Metastatic Liver Carcinoma in the Lung (tissue), 2 donors: ENCODE results near the gene MYO16.

DNA sequence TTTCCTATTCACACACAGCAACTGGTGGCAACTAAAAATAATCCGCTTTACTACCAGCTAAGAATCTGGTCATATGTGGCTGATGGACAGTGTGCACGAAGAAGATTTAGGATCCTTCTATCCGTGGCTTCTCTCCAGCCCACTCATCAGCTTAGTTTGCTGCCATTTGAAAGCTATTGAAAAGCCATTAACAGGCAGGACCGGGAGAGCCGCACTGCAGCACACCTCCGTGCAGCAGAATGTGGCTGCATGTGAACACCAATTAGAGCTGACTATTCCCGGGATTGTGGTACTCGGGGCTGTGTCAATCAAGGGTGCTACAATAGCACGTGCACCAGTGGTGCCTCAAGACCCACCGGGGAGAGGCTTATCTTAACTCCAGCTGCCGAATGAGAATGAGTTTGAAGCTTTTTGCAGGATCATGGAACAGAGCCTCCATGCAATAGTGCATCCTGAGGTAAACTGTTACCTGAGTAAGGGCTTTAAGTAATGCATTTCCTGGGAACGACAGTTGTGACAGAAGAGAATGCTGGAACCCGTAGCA, at the start of gene MYO16:
MYO16 (plus strand) TSS at position 334 of the 544 bp plus-strand sequence.
- PRO-cap, 2 experiments: no peak in any of the 2 experiments

- PRO-cap, 2 experiments: peak in 1 of 2 experiments; most common minus-strand start chr13:108916776 (in 1)
These were observed 286.9 kb downstream of the MYO16 start for GRCh38 chr13:108916181-108916848.

DNA sequence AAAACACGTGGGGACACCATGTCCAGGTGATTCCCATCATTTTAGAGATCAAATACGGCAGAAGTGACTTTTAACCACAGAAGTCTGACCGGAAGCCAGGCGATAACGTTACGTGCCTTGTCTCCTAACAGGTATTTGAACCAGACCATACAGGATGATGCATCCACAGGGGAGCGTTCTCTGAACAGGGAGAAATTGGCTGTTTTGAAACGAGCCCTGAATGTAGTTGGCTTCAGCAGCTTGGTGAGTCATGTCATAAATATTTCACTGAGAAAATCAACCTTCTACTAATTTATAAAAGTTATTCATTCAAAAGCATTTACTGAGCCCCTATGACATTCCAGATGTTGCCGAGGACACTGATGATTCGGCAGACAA, 328.1 kb downstream of the MYO16 start:
- PRO-cap, 2 experiments: peak in 1 of 2 experiments; most common plus-strand start position 134 of the sequence (in 1)

DNA sequence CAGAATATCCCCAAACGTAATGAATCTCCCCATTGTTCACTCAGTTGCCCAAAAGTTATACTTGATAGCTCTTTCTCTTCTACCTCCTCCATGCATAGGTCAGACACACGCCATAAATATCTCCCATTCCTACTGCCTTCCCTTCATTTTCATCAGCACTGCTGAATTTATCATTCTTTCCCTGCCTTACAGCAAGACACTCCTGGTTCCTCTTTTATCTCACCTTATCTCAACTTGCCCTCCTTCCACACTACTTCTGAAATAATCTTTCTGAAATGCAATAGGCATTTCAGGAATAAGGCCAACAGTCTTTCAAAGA, 333.9 kb downstream of the MYO16 start:
- PRO-cap, 2 experiments: no peak in any of the 2 experiments

DNA sequence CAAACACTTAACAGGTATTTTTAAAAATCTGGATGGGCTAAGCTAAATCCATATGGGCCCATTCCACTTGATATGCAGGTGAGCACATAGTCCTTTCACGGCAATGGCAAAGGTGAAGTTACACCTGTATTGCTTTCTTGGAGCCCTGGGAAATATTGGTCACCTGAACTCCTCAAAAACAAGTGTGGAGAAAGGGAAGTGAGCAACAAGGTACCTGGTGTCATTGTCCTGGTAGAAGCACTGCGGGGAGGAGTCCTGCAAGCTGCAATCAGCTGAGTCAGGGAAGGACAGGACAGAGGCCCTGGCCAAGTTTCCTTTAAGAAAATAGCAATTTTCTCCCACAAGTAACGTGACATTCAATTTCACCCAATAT, 389.2 kb downstream of the IRS2 start:
- PRO-cap, 2 experiments: no peak in any of the 2 experiments

DNA sequence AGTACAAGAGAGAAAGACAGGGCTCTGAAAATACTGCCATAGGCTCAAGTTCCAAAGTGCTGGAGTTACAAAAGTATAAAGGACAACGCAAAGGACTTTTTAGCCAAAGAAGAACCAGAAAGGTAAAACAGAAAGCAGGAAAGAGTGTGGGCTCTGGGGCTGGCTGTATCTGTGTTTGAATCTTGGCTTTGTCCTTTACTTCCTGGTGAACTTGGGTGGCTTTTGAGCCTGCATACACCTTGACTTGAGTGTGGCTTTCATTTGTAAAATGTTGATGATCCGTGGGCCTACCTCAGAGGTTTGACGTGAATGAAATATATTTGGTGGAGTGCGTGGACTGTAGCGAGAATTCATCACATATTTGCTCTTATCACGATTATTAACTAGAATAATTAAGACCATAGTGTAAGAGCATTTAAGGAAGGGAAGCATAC, 196.0 kb downstream of the IRS2 start:
- PRO-cap, 2 experiments: peak in 1 of 2 experiments; most common plus-strand start position 198 of the sequence (in 1); most common minus-strand start position 171 of the sequence (in 1)

DNA sequence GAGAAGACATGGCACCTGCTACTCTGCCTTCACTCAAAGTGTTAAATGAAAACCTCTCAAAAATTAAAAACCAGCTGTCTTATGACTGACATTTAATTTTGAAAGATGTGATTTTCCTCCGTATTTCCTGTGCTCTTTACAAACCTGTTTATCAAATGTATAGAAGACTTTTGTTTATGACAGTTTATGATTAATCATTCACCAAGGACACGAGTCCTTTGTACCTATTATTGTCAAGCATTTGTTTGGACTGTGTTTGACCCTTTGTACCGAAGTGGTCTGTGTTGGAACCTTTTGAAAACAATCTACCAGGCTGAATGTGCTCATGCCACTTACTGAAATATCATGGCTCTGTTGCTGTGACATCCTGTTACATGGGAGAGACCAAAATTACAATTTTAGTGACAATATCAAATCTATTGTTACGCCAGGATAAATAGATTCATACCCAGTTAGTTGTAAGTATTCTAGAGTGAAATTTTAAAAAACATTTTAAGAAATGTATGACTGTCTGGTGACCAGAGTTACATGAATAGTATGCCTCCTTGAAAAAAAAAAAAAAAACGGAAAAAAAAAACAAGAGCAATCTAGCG, 193.6 kb downstream of the IRS2 start:
- PRO-cap, 2 experiments: peak in 1 of 2 experiments; most common plus-strand start position 293 of the sequence (in 1); most common minus-strand start position 138 of the sequence (in 1)

DNA sequence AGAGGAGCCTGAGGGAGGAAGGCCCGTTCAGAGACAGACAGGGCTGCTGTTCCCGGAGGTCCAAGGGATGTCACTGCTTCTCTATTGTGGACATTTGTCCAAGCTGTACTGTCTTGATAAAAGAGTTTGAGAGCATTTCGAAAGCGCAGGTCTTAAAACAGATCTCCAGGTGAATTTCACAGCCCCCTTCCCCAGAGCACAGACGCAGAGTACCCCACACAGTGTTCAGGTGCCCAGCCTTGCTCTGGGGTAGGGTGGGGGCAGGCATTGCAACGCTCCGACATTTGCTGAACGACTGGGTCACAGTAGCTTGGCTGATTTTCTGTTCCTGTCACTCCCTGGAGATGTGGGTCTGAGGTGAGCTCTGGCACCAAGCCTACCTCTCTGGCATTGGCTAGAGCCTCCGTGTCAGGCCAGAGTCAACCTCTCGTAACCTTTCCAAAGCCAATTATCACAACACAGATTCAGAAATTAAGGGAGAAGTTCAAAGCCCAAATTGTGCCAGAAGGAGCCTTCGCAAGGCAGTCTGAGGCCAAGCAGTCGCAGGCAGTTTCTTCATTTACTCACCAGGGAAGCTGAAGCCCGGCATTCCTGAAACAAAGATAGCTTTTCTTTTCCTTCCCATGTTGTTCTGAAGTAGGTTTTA, 117.2 kb downstream of the IRS2 start:
- PRO-cap, 2 experiments: no peak in any of the 2 experiments

DNA sequence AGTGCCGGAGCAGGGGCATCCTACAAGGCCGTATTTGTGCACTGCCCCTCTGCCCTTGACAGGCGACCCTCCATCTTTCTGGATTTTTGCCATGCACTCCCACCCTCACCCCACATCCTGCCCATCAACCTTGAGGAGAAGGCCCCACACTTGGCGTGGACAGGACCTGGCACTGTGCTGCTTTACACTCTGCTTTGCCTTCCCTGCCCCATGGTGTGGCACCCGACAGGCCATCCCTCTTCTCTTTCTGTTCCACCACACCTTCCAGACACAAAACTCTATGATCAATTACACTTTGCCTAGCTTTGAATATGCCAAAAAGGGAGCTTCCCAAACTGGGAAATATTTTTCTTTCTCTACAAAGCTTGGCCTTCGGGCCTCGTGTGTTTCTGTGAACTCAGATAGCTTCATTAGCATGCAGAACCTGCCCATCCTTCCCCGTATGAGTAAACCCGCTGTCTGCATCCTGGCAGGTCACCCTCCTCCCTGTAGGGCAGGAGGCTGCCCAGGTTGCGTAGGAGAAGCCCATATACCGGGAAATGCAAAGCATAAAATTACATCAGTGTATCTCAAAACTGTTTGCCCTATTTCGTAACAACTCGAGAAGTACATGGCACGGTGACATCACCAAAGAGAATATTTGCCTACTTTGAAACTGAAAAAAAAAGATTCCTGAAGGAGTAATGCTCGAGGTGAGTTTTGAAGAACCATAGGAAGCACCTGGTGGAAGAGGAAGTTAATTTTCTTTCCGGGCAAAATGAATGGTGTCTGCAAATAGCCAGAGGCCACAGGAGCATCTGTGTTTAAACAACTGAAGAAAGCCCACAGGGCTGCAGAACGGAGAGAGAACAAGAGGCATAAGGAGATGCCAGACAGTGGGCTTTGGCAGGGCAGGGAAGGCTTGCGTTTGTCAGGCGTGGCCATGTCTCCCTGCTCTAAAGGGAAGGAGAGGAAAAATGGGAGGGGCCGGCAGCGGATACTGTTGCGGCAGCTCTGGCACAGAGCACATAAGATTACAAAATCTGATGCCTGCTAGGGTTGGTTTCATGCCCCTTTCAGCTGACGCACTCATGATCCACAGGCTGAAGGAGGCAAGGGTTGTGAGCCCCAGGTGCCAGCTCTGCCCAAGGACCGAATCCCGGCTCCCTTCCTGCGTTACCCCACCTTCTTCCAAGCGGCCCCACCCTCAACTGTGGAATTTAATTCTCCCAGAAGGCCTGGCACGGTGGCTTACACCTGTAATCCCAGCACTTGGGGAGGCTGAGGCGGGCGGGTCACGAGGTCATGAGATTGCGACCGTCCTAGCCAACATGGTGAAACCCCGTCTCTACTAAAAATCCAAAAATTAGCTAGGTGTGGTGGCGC, 81.5 kb downstream of the IRS2 start:
- PRO-cap, 2 experiments: peak in 1 of 2 experiments; most common plus-strand start position 491 of the sequence (in 1); most common minus-strand start position 461 of the sequence (in 1)

DNA sequence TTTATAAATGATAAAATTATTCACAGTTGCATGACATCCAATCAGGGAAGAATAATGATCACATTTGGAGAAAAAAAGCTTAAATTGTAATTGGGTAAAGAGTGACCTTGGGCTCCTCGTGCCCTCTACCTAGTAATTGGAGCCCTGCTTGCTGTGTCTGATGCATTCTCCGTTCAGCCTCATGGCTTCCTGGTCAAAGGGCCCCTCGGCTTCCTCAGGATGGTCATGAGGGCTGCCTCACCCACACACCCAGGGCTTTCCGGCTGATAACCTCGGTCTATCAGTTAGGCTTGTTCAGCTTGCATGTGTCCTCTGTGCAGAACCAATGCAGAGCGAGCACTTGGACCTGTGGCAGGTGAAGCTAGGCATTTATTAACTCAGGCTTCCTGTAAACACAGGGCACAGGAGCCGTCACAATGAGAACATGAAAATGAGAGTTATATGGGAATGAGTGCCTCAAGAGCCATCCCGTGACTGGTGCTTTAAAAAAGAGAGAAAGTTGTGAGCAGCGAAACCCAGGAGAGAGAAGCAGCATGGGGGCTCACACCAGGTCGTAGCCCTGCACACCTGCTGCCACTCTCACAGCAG, 50.2 kb upstream of the IRS2 start:
- PRO-cap, 2 experiments: peak in 1 of 2 experiments; most common plus-strand start position 402 of the sequence (in 1); most common minus-strand start position 191 of the sequence (in 1)

DNA sequence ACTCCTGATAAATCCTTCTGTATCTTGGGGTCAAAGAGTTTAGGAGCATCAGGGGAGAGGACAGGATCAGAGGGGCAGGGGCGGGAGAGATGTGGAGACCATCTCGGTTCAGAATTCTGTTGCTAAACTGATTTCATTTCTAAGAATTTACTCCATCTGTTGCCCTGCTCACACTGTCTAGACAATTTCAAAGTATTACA, 88.3 kb upstream of the IRS2 start:
- PRO-cap, 2 experiments: no peak in any of the 2 experiments

- PRO-cap, 2 experiments: peak in 1 of 2 experiments; most common plus-strand start chr13:110062636 (in 1); most common minus-strand start chr13:110062524 (in 1)
These were observed 244.5 kb downstream of the COL4A1 start for GRCh38 chr13:110062327-110063072.

- PRO-cap, 2 experiments: no peak in any of the 2 experiments
These were observed 178.5 kb downstream of the COL4A1 start for GRCh38 chr13:110128401-110128961.

DNA sequence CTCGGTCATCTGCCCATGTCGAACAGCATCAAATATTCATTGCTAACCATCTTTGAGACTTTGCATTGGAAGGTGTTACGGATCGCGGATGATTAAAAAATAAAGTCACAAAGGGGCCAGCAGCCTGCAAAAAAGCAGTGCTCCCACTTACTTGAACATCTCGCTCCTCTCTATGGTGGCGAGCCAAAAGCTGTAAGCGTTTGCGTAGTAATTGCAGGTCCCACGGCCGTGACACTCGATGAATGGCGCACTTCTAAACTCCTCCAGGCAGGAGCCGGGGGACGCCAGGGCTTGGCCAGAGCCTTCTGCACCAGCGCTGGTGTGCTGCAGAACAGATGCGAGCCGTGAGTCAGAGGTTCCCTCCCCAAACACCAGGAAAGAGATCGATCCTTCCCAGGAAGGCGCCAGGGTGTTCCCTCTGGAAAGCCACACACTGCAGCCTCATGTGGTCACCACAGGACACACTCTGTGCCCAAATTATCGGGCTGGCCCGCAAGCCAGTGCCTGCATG, 154.7 kb downstream of the COL4A1 start:
- PRO-cap, 2 experiments: no peak in any of the 2 experiments

DNA sequence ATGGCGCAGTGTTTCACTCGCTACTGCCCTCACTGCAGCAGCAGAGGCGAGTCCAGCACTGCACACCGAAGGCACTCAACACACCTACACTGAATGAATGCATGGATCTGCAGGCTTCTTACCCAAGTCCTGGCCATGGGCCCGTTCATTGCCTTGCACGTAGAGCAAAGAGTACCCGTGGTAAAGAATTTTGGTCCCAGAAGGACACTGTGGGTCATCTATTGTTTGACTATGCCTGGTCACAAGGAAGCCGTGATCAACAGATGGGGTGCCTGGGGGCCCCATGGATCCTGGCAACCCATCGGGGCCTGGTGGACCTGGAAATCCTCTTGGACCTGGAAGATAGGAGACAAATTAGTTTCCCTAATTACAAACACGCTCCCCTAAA, 144.9 kb downstream of the COL4A1 start:
- PRO-cap, 2 experiments: no peak in any of the 2 experiments

GRCh38 chr13:110233099-110233908, 73.7 kb downstream of the COL4A1 start:
- PRO-cap, 2 experiments: no peak in any of the 2 experiments

GRCh38 chr13:110248003-110248330, 59.0 kb downstream of the COL4A1 start:
- PRO-cap, 2 experiments: no peak in any of the 2 experiments

DNA sequence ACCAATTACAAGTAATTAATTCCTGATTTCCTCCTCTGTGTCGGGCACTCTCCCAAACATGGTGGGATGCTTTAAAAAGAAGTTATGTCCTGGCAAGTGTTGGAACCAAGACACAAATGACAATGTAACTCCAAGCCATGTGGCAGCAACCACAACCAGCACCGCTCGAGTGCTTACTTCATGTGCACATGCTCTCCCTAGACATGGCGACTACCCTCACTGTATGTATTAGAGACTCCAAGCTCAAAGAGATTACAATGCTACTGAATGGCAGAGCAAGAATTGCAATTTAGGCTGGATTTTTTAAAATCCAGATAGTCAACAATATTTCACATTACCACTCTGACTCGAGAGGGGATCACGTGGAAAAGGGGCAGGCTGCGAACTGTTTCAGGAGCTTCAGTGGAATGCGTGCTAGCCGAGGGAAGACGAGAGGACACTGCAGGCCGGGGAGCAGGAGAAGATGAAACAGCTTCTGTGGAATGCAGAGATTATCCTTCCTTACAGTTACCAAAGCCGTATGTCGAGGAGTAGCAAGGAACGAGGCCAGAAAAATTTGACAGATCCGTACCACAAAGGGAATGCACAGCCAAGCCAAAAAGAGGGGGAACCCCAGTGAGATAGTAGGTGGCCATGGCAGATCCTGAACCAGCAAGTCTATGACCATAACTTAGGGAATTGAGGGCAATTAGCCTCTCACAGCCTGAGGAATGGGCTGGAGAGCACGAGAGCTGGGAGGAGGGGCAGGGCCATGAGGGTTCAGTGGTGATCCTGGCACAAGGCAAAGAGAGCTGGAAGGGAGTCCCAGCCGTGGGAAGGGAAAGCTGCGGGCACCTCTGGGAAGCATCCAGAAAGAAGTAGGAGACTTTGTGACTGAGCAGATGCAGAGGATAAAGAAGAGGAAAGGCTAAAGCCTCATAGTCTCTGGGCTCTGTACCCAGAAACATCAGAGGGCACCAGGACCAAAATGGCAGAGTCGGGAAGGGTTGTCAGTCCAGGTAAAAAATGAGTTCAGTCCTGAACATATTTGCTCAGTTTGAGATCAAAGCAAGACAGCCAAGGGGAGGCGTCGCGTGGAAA, 5.3 kb downstream of the COL4A1 start:
- PRO-cap, 2 experiments: no peak in any of the 2 experiments

DNA sequence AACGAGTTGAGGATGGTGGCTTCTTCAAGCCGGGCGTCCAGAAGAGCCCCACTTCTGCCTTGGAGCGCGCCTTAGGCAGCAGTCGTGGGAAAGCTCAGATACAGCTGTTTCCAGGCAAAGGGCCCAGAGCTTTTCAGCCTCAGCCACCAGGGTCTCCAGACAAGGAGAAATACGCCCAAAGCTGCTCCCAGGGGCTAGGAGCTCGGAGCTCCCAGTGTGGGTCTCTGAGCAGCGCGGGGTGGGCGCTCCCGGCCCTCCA, 715 bp downstream of the COL4A1 start:
- PRO-cap, 2 experiments: no peak in any of the 2 experiments

GRCh38 chr13:110306572-110306830, 456 bp downstream of the COL4A1 start:
- PRO-cap, 2 experiments: no peak in any of the 2 experiments